SJCRH30 (cell line): ENCODE measurements around a stretch of chr4.

GRCh38 chr4:244434-244745 is 60.9 kb downstream of the ZNF732 start:
- RAMPAGE, long total RNA: no peak

DNA sequence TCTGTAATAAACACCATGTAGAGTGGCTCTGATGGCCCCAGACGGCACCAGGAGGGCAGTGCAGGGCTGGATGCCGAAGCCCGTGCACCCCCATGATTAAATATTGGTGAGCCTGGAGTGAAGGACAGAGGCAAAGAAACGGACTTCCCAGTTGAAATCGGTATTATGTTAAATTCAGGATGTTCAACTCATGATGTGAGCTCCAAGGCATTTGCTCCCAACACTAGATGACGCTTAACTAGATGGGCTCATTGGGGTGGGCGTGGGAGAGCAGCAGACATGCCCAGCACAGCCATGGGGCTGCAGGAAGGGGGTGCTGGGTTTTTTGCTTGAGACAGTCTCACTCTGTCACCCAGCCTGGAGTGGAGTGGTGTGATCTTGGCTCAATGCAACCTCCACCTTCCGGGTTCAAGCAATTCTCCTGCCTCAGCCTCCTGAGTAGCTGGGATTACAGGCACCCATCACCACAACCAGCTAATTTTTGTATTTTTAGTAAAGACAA is 3.1 kb downstream of the ATP5ME start:
- RAMPAGE, long total RNA: no peak

DNA sequence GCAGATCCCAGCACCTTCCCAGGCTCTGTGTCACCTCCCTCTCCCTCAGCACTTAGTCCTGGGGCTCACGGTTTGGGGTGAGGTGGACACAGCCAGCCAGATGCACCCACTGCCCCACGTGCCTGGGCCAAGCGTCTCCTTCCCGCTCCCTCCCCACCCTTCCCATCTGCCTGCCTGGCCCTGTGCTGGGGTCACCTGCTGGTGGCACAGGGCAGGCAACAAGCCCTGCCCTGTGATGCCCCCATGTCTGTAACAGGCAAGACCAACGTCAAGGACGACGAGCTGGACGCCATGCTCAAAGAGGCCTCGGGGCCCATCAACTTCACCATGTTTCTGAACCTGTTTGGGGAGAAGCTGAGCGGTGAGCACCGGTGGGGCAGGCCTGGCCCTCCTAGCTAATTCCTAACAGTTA is 5.3 kb downstream of the MYL5 start:
- RAMPAGE, long total RNA: no peak

DNA sequence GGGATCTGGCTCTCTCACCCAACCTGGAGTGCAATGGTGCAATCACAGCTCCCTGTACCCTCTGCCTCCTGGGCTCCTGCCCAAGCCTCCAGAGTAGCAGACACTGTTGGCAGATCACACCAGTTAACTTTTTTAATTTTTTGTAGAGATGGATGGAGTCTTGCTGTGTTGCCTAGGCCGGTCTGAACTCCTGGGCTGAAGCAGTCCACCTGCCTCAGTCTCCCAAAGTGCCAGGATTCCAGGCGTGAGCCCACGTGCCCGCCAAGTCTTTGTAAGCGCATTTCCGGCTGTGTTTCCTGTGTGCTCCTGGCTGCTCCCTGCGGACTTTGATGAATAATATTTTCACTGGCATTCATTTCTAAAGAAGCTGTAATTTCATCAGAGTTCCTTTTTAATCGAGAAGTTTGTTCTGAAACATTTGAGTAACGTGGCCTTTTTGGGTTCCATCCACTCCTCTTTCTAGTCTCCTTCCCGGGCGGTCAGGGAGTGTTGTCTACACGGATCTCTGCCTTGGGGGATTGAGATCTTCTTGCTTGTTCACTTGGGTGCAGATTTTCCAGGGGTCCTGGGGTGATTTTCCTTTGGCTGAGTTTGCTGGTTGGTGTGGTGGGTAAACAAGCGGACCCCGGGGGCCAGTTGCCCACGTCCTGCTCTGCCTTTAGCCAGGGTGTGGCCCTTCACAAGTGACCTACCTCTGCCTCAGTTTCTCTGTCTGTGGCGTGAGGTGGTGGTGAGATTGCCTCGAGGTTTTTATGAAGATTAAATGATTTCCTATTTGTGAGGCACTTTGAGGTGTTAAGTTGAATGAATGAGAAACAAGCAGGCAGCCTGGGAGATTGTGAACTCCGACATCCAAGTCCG is 44.4 kb downstream of the PCGF3 start:
- RAMPAGE, long total RNA: no peak

DNA sequence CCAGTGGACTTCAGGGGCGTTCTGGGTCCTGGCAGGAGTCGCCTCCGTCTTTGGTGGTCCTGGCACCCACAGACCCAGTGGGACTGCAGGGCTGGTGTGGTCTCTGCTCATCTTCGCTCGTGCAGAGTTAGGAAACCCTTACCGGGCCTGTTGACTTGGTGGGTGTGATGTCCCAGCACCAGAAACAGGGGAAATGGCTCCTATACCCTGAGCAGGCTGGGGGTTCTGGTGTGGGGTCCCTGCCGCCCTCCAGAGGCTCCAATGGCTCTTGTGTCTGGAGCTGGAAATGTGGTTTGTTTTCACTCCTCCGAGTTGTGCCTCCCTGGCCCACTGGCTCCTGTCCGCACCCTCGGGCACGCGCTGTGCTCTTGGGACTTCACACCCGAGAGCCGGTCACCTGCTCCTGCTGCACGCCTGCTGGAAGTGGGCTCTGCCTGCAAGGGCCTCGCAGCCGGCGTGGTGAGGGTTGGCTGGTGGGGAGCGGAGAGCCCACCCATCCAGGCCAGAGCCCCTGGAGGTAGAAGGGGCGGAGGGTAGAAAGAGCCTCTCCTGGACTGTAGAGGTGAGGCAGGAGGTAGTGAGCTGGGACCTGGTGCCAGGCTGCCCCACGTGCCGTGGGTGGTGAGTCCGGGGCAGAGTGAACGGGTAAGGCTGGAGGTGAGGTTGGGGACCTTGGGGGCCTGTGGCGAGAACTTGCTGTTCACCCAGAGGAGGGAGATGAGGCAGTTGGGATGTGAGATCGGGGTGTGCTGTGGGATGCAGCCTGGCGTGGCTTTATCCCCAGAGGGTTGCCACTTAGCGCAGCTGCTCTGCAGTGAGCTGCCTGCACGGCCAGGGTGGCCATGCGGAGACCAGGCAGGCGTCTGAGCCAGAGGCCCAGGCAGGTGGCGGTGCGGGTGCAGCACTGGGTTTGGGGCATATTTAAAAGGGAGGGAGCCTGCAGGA is 48.6 kb downstream of the PCGF3 start:
- RAMPAGE, long total RNA: no peak

GRCh38 chr4:765655-766532 is 60.0 kb downstream of the CPLX1 start:
- RAMPAGE, long total RNA: no peak

- RAMPAGE, long total RNA: no peak
Observed at GRCh38 chr4:767901-768828, 57.8 kb downstream of the CPLX1 start.

GRCh38 chr4:786229-787427 is 39.3 kb downstream of the CPLX1 start:
- RAMPAGE, long total RNA: no peak

- RAMPAGE, long total RNA: no peak
Observed at GRCh38 chr4:915641-916013, 16.5 kb downstream of the GAK start.

- RAMPAGE, long total RNA: no peak
Observed at GRCh38 chr4:971396-972607, 1.6 kb downstream of the DGKQ start.

GRCh38 chr4:1001040-1001589 is 7.9 kb upstream of the SLC26A1 start:
- RAMPAGE, long total RNA: no peak

DNA sequence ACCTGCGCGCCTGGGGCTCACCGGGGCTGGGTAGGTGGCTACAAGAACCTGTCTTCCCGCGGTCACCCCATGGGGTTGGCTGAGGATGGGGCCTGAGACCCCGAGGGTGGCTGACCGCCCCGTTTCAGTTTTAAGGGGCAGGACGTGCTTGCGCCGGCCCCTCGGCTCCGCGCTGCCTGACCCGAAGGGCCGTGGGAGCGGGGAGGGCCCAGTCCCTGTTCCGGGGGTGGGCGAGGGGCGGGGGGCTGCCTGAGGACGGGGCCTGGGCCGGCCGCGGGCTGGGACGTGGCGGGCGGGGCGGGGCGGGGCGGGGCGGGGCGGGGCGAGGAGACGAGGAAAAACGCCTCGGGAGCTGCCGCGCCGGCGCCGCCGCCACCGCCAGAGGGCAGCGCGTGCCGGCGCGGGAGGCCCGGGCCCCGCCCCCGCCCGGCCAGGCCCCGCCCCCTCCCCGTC is 2.0 kb upstream of the FGFRL1 start:
- RAMPAGE, long total RNA: no peak

DNA sequence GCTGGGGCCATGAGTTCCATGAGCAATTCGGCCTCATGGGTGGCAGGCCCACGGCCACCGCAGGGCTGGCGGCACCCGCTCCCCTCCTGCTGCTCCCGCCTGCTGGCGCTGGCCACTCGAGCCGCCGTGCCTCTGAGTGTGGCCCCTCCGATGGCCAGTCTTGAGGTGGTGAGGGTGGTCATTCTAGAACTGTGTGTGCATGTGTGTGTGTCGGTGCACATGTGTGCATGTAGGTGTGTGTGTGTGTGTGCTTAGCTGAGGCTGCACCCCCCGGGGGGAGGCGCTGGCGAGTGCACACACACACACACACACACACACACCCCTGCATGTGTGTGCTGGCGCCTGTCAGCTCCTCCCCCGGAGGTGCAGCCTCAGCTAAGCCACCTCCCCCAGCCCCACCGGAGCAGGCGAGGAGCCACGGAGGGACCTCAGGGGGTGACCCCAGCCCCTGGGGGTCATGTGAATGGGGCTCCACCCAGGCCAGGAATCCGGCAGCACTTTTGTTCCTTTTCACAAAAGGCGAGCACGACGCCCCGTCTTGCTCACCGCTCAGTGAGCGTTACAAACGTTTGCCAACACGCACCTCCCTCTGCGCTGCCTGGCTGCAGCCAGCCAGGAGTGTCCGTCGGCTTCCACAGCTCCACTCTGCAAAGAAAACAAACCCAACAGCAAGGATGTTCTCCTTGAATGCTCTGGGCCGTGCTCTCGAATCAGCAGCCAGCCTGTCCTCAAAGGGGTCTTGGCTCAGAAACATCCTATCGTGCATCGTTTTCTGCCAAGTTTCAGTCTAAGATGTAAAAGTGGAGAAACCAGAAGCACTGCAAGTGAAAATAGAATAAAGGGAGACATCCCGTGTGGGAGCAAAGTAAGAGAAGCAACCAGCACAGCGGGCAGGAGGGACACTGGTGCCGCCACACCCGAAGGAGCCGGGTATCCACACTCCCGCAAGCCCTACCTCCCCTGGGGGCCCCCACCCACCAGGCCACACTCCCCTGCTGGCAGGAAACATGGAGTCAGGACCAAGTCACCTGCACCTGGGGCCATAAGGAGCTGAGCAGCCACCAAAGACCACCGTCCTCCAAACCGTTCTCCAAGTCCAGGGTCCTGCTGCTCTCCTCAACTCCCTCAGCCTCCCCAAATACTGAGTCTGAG is 30.1 kb downstream of the FGFRL1 start:
- RAMPAGE, long total RNA: no peak

DNA sequence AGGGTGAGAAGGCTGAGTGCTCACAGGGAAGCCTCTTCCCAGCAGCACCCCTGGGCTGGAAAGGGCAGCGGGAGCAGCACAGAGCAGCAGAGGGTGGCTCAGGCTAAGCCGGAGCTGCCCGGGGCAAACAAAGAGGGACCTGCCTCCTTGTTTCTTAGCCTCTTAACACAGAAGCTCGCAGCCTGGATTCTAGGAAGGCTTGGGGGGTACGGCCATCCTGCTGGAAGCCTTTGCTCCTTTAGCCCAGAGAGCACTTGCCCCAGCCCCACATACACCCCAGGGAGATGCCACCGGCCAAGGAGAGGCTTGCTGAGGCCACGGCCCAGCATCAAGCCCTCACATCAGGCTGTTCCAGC is 20.1 kb upstream of the SPON2 start:
- RAMPAGE, long total RNA: no peak

DNA sequence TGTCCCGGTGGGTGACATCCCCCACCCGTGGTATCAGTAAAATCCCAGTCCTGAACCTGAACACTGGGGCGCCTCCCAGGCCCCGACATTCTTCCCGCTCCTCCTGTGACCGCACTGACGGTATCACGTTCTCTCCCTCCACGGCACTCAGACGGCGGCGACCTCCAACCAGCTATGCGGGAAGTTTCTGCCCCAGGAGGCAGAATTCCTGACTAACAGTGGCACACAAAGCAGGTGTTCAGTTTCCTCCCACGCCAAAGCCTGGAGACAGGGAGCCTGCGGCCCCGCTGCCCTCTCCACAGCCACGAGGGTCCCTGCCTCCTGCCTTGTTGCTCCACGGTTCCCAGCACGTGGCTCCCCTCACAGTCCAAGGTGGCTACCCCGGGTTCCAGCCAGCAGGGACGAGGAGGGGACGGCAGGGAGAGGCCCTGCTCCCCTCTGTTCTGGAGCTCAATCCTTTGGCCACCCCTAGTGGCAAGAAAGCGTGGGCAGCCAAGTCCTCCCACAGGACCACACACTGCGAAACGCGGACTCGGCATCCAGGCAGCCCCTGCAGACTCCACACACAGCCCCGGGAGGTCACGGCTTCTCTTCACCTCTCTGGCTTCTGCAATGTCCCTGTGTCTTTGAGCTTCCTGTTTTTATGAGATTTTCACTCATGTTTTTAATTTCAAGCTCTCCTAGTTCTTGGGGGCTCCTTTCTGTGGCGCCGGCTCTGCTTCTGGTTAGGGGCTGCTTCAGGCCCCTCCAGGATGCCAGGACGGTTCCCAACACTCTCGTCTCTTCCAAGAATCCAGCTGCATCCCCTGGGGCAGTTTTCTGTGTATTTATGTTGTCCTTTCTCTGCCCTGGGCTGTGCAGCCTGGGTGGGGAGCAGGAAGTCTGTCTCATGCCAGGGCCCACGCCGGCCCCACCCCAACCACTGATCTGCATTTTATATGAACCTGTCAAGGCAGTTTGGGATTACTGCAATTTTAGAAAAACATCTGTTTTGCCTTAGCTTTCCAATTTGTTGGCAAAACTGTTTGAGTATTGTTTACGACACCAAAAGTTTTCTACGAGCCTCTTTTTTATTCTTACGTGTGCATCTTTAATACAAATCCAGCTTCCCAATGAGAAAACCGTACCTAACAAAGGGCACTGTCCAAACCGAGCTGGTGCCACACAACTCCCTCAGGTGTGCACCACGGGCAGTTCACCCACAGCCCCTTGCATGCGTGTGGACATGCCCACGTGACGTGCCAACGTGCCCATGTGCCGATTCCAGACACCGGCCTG is 14.9 kb downstream of the CTBP1 start:
- RAMPAGE, long total RNA: no peak

DNA sequence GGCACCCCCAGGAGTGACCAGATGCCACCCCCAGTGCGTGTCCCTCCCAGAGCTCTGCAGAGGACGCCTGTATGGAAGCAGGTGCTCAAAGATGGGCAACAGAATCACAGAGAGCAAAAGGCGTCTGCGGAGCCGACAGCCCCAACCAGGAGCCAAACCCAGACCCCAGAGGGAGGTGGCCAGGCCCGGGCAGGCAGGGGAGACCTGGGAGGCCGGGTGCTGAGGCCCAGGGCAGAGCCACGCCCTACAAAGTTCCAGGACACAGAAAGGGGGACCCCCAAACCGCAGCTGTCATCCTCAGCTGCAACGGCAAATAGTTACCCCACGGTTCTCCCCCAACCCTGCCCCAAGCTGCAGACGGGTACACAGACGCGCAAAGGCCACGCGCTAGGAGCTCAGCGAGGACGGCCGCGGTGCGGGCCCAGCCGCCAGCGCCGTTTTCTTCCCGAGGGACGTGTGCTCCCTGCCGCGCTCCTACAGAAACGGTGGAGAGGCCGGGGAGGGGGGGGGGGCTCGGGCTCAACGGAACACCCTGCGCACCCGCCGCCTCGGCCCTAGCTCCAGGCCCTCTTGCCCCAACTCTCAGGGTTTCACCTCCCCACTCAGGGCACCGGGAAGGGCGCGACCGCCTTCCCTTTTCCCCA is 1.5 kb downstream of the CTBP1 start:
- RAMPAGE, long total RNA: no peak

GRCh38 chr4:1249562-1250567 is 935 bp upstream of the CTBP1 start:
- RAMPAGE, long total RNA: no peak

DNA sequence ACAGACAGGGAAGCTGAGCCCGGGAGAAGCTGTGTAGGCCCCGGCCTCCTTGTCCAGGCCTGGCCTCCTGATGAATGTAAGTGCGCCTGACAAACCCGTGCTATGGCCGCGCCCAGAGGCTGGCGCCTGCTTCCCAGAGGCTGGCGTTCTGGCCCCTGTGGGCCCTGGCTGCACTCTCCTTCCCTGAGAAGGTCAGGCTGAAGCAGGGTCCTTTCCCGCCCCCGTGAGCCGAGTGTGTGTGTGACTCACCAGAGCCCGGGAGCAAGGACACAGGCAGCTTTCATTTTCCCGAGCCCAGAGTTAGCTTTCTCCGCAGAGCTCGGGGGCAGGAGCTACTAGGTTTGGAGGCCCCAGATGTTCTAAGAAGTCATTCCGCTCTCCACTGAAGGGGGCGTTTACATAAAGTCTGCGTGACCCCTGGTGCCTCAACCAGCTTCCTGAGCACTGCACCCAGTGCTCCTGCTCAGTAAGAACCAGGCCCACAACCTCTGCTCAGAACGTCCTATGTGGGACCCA is 13.5 kb downstream of the UVSSA start:
- RAMPAGE, long total RNA: no peak

- RAMPAGE, long total RNA: no peak
Observed at GRCh38 chr4:1512600-1513695, 106.7 kb upstream of the NKX1-1 start.

DNA sequence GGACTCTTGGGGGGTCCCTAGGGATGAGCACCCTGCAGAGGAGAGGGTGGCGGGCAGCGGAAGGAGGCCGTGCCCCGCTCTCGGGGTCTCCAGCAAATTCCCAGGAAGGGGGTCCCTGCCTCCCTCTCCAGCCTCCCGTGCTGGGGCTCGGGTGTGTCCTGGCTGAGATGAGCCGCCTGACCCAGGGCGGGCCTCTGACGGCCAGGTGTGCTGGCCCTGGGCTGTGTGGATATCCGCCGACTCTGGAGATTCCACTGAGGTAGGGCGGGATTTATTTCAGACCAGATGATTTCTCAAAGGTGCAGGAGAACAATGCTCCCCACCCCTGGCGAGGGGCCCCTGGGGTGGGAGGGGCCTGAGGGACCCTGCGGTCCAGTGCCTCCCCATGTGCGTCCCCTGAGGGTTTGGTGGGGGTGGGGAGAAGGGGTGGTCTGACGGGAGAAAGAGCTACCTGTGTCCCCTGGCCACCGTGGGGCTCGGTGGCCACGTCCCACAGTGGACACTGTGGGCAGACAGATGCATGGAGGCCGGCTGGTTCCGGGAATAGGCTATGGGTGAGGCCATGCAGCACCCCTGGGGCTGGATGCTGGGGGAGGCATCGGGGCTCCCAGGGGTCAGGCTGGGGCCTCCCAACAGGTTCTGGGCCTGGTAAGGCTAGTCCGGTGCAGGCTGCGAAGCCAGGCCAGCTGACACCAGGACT is 971 bp upstream of the FAM53A start:
- RAMPAGE, long total RNA: no peak